Epithelial cell of alveolus of lung (primary cell): Measurements from ENCODE around the genes GIMAP8, GIMAP1, TMEM176A and TMUB1.

GRCh38 chr7:150450124-150451176, at the start of gene GIMAP8:
TSS of gene GIMAP8 (plus strand) at chr7:150450630.
- RAMPAGE, long total RNA, result no peak
- RRBS, result 22% methylated on average over 8 of the region's 32 CpGs

- RAMPAGE, long total RNA, result no peak
Observed at GRCh38 chr7:150502578-150503067, 12.0 kb upstream of the GIMAP7 start.

GRCh38 chr7:150563876-150564532, 3.2 kb upstream of the GIMAP4 start:
- RAMPAGE, long total RNA, result no peak
- RRBS, result no CpG with 5 or more reads among the region's 5 CpGs

DNA sequence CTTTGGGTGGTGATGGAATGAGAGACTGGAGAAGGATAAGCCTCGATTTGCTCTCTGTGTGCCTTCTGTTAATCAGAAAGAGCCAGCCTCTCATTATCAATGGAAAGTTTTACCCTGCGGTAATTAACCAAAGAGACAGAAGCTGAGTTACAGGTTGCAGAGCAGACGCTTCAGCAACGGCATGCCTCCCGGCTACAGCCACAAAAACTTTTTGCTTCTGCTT, 18.0 kb downstream of the GIMAP4 start:
- RAMPAGE, long total RNA, result no peak
- RRBS, result no CpG with 5 or more reads among the region's 5 CpGs

- RAMPAGE, long total RNA, result no peak
- RRBS, result no CpG with 5 or more reads among the region's 13 CpGs
Observed at GRCh38 chr7:150715730-150717049, at the start of gene GIMAP1. TSS of gene GIMAP1 (plus strand) at chr7:150716613.

- RAMPAGE, long total RNA, result no peak
- RRBS, result no CpG with 5 or more reads among the region's 2 CpGs
Observed at GRCh38 chr7:150768744-150769177, 31.4 kb downstream of the TMEM176B start.

GRCh38 chr7:150769806-150770393, 30.3 kb downstream of the TMEM176B start:
- RAMPAGE, long total RNA, result no peak
- RRBS, result no CpG with 5 or more reads among the region's 4 CpGs

GRCh38 chr7:150778794-150779156, 21.4 kb downstream of the TMEM176B start:
- RAMPAGE, long total RNA, result no peak
- RRBS, result no CpG with 5 or more reads among the region's 7 CpGs

DNA sequence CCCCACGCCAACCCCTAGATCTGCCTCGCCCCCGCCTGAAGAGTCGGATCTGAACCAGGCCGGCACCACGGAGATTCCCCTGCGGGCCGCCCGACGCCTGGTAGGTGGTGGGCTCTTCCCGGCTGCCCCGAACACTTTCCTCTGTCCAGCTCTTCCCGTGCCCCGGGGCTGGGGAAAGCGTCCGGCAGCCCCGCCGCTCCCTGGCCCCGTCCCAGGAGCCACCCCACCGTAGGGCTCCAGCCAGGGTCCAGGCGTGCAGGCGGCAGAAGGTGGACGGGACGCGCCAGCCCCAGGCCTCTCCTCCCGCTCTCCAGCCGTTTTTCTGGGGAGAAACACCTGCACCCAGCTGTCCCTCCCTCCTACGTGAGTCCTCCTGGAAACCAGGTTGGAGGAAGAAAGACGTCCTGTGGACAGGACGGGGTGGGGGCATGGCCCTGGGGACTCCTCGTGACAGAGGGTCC, 339 bp downstream of the TMEM176B start:
- RAMPAGE, long total RNA, result no peak
- RRBS, result 12% methylated on average over 11 of the region's 31 CpGs

GRCh38 chr7:150800256-150801127, at the start of gene TMEM176A:
TSS of gene TMEM176A (plus strand) at chr7:150800769.
- RAMPAGE, long total RNA, result no peak
- RRBS, result under 1% methylated on average over 16 of the region's 89 CpGs

GRCh38 chr7:150852696-150852977, 320 bp downstream of the AOC1 start:
- RAMPAGE, long total RNA, result no peak
- RRBS, result no CpG with 5 or more reads among the region's 4 CpGs

GRCh38 chr7:150945802-150946390, 32.2 kb downstream of the KCNH2 start:
- RAMPAGE, long total RNA, result no peak
- RRBS, result no CpG with 5 or more reads among the region's 18 CpGs

GRCh38 chr7:150949559-150950292, 28.4 kb downstream of the KCNH2 start:
- RAMPAGE, long total RNA, result no peak
- RRBS, result no CpG with 5 or more reads among the region's 17 CpGs

DNA sequence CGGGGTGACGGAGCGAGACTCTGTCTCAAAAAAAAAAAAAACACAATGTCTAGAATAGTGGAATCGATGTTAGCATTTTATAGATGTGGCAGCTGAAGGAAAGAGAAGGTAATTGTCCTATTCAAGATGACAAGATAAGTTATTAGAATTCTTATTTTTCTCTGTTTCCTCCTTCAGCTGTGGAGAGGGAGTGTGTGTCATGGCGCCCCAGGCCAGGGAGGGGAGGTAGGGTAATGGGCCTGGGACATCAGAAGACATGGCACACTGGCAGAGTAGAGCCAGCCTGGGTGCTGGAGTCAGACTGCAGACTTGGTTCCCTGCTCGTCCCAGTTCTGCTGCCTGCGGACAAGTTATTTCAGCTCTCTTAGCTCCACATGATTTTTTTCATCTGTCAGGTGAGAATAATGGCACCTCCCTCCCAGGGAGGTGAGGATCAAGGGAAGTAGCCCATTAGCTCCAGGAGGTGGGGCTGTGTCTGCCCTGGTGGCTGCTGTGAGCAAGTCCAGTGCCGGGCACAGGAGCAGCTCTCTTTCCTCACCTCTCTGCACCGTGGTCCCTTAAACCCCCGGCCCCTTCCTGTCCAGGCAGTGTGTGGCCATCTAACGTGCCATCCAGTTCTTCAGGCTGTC, 4.5 kb downstream of the ABCB8 start:
- RAMPAGE, long total RNA, result no peak
- RRBS, result 71% methylated on average over 3 of the region's 11 CpGs

GRCh38 chr7:151047974-151048475, 306 bp upstream of the ASIC3 start:
- RAMPAGE, long total RNA, result no peak
- RRBS, result no CpG with 5 or more reads among the region's 9 CpGs

DNA sequence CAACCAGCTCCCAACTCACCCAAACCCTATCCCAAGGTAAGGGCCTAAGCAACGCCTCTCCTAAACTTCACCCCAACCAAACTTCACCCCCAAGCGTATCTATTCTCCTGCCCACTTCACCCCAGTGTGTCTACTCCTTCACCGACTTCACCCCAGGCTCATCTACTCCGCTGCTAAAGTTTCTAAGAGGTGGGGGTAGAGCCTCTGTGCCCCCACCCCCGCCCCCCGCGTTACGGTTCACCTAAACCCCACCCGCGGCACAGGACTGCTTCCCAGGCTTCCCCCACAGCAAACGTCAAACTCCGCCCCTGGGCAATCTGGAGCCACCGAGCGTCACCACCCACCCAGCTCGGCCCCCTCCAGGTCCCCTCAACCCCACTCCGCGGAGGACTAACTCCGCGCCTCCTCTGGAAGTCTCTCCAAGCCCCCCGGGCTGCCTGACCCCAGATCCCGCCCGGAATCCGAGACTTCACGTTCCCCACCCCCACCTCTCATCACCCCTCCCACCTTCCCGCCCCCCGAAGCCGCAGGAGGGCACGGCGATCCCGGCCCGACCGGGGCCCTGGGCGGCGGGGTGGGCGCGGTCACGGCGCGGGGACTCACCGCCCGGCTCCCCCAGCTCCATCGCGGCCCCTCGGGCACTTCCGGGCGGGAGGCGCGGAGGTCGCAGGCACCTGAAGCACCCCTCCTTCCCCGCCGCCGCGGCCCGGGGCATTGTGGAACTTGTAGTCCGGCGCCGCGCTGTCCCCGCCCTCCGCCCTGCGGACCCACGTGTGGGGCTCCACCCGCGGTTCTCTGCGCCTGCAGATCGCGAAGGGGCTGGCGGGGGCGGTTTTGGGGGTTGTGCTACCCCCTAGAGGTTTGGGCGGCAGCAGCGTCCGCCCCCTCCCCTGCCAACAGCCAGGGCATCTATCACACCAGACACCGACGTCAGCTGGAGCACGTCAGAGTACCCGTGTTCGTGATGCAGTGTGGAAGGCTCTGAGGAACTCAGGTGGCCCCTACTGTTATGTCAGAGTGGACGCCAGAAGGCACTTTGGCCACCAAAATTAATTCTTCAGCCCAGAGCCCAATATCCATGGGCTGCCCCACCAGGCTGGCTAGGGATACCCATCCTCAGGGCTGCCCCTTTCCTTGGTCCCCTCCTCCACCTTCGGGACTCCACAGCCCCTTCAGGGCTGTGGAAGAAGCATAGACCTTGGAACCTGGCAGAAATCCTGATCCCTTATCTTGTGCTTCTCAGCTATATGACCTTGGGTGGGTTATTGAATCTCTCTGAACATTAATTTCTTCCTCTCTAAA, at the start of gene TMUB1:
TSS of gene TMUB1 (minus strand) at position 663 of the 1,302 bp plus-strand sequence.
- RAMPAGE, long total RNA, result start-site peak on the minus strand centred at position 641 of the sequence, 30 bp wide, 251 and 451 reads in 2 replicates
- RRBS, result 1% methylated on average over 32 of the region's 79 CpGs

DNA sequence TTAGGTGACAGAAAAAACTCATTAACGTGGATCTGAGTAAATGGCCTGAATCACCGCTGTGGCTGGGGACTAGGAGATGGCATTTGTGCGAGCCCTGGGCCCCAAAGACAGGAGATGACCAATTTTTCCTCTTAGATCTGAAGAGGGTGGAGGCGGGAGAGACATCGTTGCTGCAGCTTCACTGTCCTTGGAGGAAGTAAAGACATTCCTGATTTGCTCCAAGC, 2.0 kb downstream of the AGAP3 start:
- RAMPAGE, long total RNA, result no peak
- RRBS, result no CpG with 5 or more reads among the region's 5 CpGs

- RAMPAGE, long total RNA, result no peak
- RRBS, result no CpG with 5 or more reads among the region's 9 CpGs
Observed at GRCh38 chr7:151092231-151092750, 6.0 kb downstream of the AGAP3 start.

- RAMPAGE, long total RNA, result no peak
- RRBS, result no CpG with 5 or more reads among the region's 38 CpGs
Observed at GRCh38 chr7:151118060-151118871, 32.0 kb downstream of the AGAP3 start.

GRCh38 chr7:151147176-151148246, 20.0 kb downstream of the GBX1 start:
- RAMPAGE, long total RNA, result no peak
- RRBS, result no CpG with 5 or more reads among the region's 12 CpGs